ENCODE data around the gene STON1.

DNA sequence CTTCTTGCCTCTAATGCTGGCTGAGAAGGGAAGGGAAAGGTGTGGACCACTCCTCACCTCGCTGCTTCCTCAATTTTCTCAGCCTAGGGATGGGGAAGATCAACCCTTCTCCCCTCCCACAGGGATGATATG lies 598 bp downstream of the PPP1R21 start:
- RRBS: no CpG with 5 or more reads among the region's 1 CpG

- RRBS: no CpG with 5 or more reads among the region's 4 CpGs
These were observed 21.6 kb upstream of the STON1 start for GRCh38 chr2:48508253-48508879.

- RRBS: 4% methylated on average over 25 of the region's 79 CpGs
These were observed at the start of gene STON1 for GRCh38 chr2:48529645-48530928. Gene STON1, plus strand, starts transcription at chr2:48530154.

GRCh38 chr2:48568561-48569036 lies 38.6 kb downstream of the STON1 start:
- RRBS: no CpG with 5 or more reads among the region's 5 CpGs

DNA sequence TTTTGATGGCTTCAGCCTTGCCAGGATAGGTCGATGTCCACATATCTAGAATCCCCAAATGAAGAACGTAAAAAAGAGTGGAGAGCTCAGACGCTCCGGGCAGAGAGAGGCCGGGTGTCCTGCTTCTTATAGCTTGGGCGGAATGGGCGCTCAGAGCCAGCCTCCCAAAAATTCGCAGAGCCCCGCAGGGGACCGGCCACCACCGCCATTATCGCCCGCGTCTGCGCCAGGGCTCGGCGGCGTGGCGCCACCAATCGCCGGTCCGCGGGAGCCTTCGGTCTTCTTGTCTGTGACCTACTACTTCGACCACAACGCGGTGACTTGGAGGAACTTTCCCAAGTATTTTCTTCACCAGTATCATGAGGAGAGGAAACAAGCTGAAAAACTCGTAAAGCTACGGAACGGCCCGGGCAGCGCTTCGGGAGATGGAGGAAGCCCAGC lies 1138.1 kb upstream of the CHAC2 start:
- RRBS: 86% methylated on average over 9 of the region's 33 CpGs

GRCh38 chr2:53353475-53353854 lies 414.1 kb upstream of the CHAC2 start:
- RRBS: no CpG with 5 or more reads among the region's 3 CpGs

DNA sequence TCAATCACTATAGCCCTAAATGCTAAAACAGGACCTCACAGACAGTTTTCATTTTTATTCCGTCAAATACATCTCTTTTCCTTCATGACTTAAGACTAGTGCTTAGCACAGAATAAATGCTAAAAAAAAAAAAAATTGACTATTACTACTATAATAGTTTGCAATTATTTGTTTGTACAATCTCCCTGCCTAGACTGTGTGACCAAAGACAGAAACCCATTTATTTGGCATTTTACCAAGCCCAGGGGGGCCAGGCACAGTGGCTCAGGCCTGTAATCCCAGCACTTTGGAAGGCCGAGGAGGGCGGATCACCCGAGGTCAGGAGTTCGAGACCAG lies 1.5 kb downstream of the ASB3 start:
- RRBS: no CpG with 5 or more reads among the region's 5 CpGs

GRCh38 chr2:53826563-53827279 lies 33.0 kb downstream of the GPR75 start:
- RRBS: no CpG with 5 or more reads among the region's 3 CpGs

GRCh38 chr2:53864868-53865582 lies 5.3 kb upstream of the GPR75 start:
- RRBS: no CpG with 5 or more reads among the region's 3 CpGs

GRCh38 chr2:53936104-53936872 lies 34.5 kb downstream of the PSME4 start:
- RRBS: no CpG with 5 or more reads among the region's 2 CpGs

DNA sequence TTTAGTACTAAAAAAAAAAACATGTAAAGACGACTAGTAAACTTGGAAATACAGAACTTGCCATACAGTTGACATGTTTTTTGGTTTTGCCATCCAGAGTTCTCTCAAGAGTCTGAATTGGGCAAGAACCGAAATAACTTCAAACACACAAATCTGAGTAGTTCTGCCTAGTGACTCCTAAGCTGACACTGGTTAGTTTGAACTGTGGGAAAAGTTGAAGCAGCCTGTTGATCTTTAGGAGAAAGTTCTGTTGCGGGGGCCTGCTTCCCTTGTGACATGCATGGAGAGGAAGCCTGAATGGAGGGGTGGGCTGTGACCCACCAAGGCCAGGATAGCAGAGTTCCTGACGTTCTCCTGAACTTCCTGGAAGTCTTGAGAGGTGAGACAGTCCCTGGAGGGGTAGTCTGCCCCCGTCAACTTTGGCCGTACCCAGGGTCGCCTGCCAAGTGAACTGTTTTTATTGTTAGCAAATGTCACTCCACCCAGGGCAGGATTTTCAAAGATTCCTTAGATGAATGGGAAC lies 39.8 kb downstream of the C2orf73 start:
- RRBS: no CpG with 5 or more reads among the region's 7 CpGs

- RRBS: no CpG with 5 or more reads among the region's 22 CpGs
These were observed 1.0 kb upstream of the SPTBN1 start for GRCh38 chr2:54455009-54455557.

GRCh38 chr2:54500691-54501297 lies 44.7 kb downstream of the SPTBN1 start:
- RRBS: no CpG with 5 or more reads among the region's 7 CpGs

DNA sequence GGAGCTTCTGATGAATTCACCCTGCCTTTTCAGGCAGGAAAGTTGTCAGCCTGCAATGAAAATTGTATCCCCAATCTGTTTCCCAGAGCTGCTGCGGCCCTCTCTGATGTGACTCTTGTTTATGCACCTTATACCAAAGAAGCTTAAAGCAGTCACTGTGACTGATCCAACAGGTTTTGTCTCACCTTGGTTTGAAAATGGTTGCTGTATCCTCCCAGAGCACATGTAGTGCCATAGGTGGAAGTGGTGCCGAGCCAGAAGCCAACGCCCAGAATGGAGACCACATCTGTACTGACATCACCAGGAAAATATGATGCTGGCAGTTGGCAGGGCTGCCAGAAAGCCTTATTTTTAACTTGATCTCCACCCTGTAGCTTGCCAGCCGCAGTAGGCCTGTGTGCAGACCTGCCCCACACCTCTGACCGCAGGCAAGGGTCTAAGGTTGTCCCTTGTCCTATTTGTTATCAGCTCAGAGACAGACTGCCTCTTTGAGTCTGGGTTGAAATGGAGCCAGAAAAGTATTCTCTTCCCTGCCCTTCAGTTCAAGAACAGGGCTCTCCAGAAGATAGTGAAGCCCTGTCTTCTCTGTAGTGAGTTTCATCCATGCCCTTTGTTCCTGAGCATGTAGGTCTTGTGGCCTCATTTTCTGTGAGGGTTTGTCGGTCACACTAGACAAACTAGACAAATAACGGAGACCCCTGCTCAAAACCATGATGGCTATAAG lies 123.5 kb upstream of the EML6 start:
- RRBS: no CpG with 5 or more reads among the region's 7 CpGs

GRCh38 chr2:54611822-54612566 lies 111.5 kb upstream of the EML6 start:
- RRBS: no CpG with 5 or more reads among the region's 14 CpGs

DNA sequence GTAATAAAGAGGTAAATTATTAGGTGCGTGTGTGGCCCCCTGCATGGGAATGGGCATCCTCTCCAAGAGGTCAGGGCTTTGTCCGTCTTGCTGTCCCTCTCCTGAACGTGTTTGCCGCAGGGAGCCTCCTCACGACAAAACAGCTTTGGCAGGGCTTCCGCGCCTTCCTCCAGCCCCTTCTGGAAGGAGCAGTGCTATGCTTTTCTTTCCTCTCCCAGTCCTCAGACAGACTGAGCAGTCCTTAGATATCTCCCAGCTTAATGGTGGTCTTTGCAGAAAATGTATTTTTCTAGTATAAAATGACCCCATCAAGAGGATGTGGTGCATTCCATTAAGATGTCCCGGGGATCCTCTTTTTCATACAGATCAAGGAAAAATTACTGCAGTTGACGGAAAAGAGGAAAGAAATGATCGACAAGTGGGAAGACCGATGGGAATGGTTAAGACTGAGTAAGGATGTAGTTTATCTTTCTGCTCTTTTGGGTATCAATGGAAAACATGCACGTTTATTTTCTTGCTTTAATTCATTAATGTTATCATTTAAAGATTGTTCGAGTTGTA lies 67.8 kb upstream of the EML6 start:
- RRBS: no CpG with 5 or more reads among the region's 13 CpGs

GRCh38 chr2:54666108-54667340 lies 56.9 kb upstream of the EML6 start:
- RRBS: no CpG with 5 or more reads among the region's 9 CpGs

- RRBS: no CpG with 5 or more reads among the region's 8 CpGs
These were observed 94.6 kb downstream of the RTN4 start for GRCh38 chr2:54955526-54956179.

DNA sequence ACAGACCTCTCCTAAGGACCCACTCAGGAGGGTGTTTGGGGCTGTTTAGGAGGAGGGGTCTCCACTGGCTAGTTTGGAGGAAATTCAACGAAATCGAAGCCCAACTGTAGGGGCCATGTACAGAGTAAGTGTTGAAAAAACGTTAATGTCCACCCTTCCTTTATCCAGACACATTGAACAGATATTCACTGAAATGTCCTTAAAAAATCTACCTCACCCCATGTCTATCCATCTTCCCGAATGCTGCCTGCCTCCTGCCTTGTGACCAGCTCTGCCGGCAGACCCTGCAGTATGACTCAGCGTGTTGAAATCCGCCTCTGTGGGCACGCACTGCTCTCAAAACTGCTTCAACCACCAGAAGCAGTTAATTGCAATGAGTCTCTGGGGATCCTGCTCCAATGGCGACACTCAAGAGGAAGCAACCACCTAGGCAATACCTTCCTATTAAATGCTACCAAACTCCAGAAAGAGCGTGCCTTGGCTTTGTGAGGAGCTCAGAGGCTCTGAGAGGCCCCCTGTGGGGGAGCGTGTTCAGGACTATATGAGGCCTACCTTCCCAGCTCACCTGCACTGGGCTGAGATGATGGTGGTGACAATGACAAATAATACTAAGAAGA lies 61.5 kb upstream of the RTN4 start:
- RRBS: no CpG with 5 or more reads among the region's 11 CpGs

DNA sequence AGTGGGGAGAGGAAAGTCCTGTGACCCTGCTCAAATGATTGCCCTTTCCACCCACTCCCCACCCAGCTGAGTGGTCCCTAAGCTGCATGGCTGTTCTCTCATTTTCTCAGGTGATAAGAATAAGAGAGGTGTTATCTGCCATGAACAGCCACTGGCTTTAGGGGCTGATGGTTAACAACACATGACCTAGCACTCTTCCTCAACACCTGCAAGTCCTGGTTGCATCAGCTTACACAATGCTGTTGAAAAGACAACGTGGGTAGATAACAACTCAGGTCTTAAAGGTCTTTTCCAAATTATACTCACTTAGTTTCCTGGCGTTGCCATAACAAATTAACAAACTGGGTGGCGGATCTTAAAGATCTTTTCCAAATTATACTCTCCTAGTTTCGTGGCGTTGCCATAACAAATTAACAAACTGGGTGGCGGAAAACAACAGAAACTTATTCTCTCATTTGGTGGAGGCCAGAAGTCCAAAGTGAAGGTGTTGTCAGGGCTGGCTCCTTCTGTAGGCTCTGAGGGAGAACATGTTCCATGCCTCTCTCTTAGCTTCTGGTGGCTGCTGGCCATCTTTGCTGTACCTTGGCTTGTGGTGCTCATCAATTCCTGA lies 90.4 kb upstream of the RTN4 start:
- RRBS: no CpG with 5 or more reads among the region's 6 CpGs